Breast (tissue), 4 donors: ENCODE results near the genes HOXB2, HOXB4, HOXB3, GNGT2 and PHOSPHO1.

- PRO-cap, 3 experiments = no peak in any of the 3 experiments
- RRBS = no CpG with 5 or more reads among the region's 5 CpGs
Measured at GRCh38 chr17:47953129-47953455, 4.6 kb downstream of the PRR15L start.

DNA sequence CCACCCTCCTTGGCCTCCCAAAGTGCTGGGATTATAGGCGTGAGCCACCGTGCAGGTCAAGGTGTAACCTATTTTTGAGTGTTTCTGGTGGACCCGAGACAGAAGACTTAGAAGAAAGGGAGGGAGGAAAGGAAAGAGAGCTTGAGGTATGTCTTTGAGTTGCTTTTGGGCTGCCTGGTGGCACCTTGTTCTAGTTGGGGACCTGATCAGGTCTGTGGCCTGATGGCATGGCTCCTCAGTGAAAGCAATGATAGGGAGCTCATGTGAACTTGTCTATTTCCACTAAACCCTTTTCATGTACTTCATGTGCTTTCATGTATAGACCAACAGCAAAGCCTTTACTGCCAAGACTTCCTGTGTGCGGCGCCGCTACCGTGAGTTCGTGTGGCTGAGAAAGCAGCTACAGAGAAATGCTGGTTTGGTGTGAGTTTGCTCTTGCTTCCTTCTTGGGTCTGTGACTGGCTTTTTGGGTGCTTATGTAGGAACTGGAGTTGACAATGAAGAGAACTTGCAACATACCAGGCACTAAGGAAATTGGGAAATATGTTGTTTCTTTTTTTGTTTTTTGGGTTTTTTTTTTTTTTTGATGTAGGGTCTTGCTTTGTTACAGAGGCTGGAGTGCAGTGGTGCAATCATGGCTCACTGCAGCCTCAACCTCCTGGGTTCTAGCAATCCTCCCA lies 5.6 kb downstream of the SNX11 start:
- PRO-cap, 3 experiments = no peak in any of the 3 experiments
- RRBS = no CpG with 5 or more reads among the region's 8 CpGs

- PRO-cap, 3 experiments = no peak in any of the 3 experiments
- RRBS = 13% methylated on average over 22 of the region's 38 CpGs
Measured at GRCh38 chr17:48526866-48527289, 3.9 kb downstream of the HOXB1 start.

DNA sequence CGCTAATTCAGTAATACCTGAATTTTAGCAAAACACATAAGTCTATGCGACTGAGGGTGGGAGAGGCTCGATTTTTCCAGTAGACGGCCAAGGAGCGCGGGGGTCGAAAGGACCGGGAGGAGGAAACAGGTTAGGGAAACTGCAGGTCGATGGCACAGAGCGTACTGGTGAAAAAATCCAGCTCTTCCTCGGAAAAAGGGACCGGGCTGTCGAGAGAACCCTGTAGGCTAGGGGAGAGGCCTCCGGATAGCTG lies 2.0 kb downstream of the HOXB2 start:
- PRO-cap, 3 experiments = no peak in any of the 3 experiments
- RRBS = 1% methylated on average over 6 of the region's 14 CpGs

- PRO-cap, 3 experiments = no peak in any of the 3 experiments
- RRBS = no CpG with 5 or more reads among the region's 15 CpGs
Measured at GRCh38 chr17:48544972-48545469, at the start of gene HOXB2. Gene HOXB2 (minus strand): TSS chr17:48545109.

GRCh38 chr17:48570342-48570560 lies 7.9 kb downstream of the HOXB4 start:
- PRO-cap, 3 experiments = no peak in any of the 3 experiments
- RRBS = 23% methylated on average over 5 of the region's 7 CpGs

DNA sequence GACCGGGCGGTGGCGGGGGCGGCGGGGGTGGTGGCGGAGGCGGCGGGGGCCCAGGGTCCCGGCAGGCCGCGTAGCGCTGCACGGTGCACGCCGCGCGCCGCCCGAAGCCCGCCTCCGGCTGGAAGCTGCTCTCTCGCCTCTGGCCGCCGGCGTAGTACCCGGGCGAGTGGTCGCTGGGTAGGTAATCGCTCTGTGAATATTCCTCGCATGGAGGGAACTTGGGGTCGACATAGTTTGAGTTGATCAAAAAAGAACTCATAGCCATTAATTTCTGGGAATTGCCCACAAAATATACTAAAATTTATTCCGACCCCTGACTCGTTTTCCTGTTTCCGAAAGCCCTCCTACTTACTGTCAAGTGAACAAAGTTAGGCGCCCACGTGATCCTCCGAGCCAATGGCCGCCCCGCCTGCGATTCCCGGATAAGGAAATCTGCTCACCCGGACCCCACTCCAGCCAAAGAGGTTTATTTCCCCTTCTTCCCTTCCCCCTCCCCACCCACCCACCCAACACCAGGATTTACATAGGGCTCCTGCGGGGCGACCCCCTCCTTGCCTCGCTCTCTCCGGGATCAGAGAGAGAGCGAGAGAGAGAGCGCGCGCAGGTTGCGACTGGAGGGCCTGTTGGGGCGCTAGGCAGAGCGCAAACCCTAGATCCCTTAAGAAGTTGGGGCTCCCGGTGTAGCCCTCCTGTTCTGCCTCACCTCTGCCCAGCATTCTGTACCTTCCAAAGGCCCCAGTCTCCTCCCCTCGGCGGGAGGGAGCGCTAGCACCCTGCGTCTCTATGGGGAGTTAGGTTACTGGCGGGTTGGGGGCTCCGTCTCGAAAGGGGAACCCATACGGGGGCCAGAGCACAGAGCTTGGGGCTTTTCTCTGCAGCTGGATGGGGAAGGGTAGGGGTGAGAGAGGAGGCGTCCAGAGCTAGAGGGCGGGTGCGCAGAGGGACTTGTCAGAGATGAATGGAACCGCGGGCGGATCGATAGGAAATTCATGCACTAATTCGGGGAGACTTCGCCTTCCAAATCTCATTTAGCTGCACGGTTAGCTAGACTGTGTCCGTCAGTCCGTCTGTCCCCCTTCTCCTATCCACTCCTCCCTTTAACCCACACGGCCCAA lies at the start of gene HOXB4:
Gene HOXB4, minus strand, starts transcription at position 296 of the 1,115 bp plus-strand sequence.
- PRO-cap, 3 experiments = no peak in any of the 3 experiments
- RRBS = 3% methylated on average over 24 of the region's 75 CpGs

DNA sequence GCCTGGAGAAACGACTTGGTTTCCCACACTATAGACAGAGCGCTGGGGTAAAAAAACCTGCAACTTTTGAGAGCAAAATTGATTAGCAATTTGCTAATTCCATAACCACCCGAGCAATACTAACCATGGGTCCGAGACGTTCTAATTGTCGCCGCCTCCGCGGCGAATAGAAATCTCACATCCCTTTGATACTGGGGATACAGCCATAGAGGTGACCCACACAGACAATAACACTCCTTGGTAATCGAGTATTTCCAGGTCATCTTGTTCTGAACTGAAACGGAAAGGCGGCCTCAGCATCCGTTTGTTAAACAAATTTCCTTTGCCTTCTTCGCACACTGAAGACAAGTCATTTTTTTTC lies 1.0 kb upstream of the HOXB4 start:
- PRO-cap, 3 experiments = no peak in any of the 3 experiments
- RRBS = no CpG with 5 or more reads among the region's 15 CpGs

GRCh38 chr17:48589974-48590798 lies at the start of gene HOXB3:
Gene HOXB3 (minus strand): TSS chr17:48590241.
- PRO-cap, 3 experiments = no peak in any of the 3 experiments
- RRBS = no CpG with 5 or more reads among the region's 20 CpGs

- PRO-cap, 3 experiments = no peak in any of the 3 experiments
- RRBS = 2% methylated on average over 36 of the region's 83 CpGs
Measured at GRCh38 chr17:48597586-48598632, 4.3 kb upstream of the HOXB5 start.

GRCh38 chr17:48626409-48627068 lies 381 bp upstream of the HOXB9 start:
- PRO-cap, 3 experiments = peak in 1 of 3 experiments; most common minus-strand start chr17:48626589 (in 1)
- RRBS = no CpG with 5 or more reads among the region's 35 CpGs

- PRO-cap, 3 experiments = no peak in any of the 3 experiments
- RRBS = no CpG with 5 or more reads among the region's 9 CpGs
Measured at GRCh38 chr17:48920840-48921769, 12.9 kb downstream of the UBE2Z start.

GRCh38 chr17:48966842-48967142 lies 1.6 kb downstream of the GIP start:
- PRO-cap, 3 experiments = no peak in any of the 3 experiments
- RRBS = no CpG with 5 or more reads among the region's 4 CpGs

DNA sequence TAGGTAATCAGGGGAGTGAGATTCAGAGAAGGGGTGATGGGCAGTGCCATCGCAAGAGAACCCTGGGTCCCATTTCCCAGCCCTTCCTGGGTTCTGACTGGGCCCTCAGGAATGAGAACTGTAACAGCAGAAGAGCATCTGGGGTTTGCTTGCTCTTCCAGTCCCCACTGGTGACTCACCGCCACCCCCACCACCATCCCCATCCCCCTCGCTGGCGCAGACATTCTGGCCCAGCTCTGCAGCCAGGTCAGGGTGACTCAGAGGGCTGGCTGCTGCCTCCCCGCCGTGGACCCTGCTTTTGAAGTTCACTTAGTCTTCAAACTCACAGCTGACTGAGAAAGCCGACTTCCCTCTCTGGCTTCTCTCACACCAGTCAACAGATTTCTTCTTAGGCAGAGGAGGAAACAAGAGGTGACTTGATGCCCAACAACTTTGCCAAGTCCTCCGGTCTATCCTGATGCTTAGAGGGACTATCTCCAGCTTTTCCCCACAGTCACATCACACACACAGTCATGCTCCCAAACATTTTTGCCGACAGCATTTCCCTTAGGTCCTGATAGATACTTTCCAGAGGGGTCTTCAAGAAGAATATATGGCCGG lies 4.0 kb upstream of the GIP start:
- PRO-cap, 3 experiments = no peak in any of the 3 experiments
- RRBS = no CpG with 5 or more reads among the region's 10 CpGs

DNA sequence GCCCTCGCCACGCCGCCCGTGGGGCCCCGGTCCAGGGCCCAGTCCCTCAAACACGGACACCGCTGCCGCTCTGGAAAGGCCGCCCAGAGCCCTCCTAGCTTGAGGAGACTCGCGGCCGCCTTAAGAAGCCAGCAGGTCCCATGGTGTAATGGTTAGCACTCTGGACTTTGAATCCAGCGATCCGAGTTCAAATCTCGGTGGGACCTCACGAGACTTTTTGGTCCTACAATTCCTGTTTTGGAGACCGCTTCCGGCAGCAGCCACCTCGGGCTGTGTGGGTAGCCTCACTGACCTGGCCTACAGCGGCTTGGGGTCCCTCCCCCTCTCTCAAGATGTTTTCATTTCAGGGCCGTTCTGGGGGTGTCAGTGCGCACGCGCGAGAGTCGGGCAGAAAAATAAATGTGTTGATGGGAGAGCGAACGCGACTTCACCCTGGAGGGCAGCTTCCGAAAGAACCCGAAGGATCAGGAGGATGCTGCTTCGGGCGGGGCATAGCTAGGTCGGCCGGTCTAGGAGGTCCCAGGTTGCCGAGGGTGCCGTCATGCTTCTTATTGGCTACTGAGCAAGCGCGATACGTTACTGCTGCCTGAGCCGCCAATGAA lies 17.9 kb downstream of the GNGT2 start:
- PRO-cap, 3 experiments = peak in 3 of 3 experiments; most common minus-strand start position 72 of the sequence (in 2)
- RRBS = 2% methylated on average over 5 of the region's 41 CpGs

- PRO-cap, 3 experiments = peak in 3 of 3 experiments; most common plus-strand start chr17:49210711 (in 3); most common minus-strand start chr17:49210574 (in 3)
- RRBS = 20% methylated on average over 4 of the region's 28 CpGs
Measured at GRCh38 chr17:49209881-49211080, at the start of gene GNGT2. Gene GNGT2 (minus strand): TSS chr17:49210574.

- PRO-cap, 3 experiments = no peak in any of the 3 experiments
- RRBS = no CpG with 5 or more reads among the region's 10 CpGs
Measured at GRCh38 chr17:49216995-49217714, 6.6 kb downstream of the ABI3 start.

DNA sequence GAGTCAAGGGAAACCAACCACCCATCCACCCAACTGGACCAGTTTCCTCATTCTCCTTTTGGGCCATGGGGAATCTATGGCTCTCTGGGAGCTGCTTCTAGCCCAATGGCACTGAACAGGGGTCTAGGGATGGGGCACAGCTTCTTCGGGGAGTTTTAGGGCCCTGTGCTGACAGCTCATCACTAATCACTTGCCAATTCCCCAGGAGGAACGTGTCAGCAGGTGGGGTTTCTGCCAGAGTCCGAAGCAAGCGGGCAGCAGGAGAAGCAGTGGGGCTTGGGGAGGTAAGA lies 5.2 kb downstream of the PHOSPHO1 start:
- PRO-cap, 3 experiments = no peak in any of the 3 experiments
- RRBS = no CpG with 5 or more reads among the region's 4 CpGs

- PRO-cap, 3 experiments = peak in 1 of 3 experiments; most common plus-strand start chr17:49230712 (in 1); most common minus-strand start chr17:49230703 (in 1)
- RRBS = 2% methylated on average over 25 of the region's 59 CpGs
Measured at GRCh38 chr17:49230490-49231427, at the start of gene PHOSPHO1. Gene PHOSPHO1 (minus strand): TSS chr17:49230787.

DNA sequence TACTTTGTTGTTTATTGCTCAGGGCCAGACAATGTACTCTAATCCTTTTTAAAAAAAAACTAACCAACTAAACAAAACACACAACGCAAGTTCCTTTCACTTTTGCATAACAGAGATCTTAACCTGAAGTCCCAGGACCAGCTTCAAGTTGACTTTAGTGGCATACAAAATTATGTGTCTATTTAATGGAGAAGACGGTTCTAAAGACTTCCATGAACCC lies 1.9 kb downstream of the ZNF652 start:
- PRO-cap, 3 experiments = no peak in any of the 3 experiments
- RRBS = no CpG with 5 or more reads among the region's 2 CpGs